Foreskin fibroblast (primary cell): ENCODE measurements around the genes WNT16 and CADPS2.

- RRBS, result no CpG with 5 or more reads among the region's 3 CpGs
Observed at GRCh38 chr7:118185312-118185638, 1.3 kb downstream of the LSM8 start.

DNA sequence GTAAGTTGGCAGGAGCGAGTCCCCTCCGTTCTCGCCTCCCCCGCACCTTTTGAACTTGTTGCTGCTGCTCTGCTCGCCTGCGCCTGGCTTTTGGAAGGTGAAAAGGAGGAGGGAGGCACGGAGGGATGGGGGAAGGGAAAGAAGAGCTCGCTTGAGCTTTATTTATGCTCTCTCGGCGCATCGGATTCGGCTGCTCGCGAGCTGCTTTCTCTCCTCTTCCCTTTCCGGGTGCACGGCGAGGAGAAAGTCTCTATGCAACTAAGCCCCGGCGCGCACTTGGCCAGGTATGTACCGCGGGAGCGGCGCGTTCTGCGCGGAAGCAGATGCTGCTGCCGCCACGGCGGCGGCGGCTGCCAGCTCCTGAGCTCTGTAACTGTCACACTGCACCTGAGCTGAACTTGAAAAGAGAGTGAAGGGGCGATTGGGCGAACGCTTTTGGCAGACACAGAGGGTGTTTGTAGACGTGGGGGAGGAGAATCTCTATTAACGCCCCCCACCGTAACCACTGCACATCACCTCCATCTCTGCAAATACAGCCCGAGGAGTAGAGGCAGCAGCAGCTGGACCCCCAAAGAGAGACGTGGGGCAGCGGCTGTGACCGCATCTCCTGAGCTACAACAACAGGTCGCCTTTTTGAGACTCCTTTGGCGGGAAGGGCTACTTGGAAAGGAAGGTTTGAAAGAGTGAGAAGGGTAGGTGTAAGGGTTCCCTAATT, 663 bp downstream of the KCND2 start:
- RRBS, result no CpG with 5 or more reads among the region's 44 CpGs

- RRBS, result no CpG with 5 or more reads among the region's 5 CpGs
Observed at GRCh38 chr7:120742388-120742865, 115.5 kb downstream of the TSPAN12 start.

DNA sequence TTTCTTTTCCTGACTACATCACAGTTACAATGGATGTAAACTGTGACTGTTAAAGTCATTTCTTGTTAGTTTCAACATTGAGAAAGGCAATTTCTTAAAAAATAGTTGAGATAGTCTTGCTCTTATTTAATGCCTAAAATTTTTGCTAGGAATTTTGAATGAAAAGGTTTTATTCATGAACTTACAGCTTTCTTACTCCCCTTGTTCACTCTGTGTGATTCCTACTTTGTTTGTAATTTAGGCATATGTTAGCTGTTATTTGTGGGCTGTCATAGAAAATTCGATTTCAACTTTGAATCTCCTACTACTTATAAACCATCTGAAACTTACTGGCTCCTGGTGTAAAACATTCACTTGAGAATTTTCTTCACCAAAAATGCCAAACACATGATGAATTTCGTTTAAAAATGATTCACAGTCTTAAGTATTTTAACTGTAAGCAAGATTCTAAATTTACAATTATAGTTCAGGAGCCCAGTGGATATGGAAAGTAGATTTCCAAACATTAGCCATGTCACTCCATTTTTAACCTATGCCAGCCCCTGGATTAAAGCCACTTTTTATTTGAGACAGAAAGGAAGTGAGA, 3.0 kb downstream of the CPED1 start:
- RRBS, result no CpG with 5 or more reads among the region's 2 CpGs

DNA sequence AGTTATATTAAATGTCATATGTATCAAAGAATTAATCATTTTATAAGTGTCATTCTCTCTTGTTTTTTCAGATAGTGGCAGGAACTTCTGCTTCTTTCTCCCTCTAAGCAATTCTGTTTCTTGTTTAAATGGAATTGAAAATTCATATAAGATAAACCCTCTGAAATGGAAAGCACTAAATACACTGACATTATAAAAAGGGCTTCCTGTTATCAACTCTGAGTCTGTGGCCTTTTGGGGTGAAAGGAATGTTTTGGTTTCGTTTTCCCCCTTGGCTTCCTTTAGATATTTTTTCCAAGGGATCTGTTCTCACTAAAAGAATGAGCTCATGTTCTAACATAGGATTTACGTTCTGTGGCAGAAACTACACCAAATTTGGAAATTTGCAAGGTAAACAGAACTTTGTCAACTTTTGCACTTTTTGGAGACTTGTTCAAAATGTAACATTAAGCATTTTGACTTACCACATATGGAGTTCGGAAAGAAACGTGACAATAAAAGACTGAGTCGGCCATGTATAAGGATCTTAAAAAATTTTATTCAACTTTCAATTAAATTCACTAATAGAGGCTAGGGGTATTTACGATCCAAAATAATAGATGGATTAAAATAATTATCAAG, 11.5 kb downstream of the CPED1 start:
- RRBS, result no CpG with 5 or more reads among the region's 6 CpGs

- RRBS, result no CpG with 5 or more reads among the region's 5 CpGs
Observed at GRCh38 chr7:121060659-121060858, 72.0 kb downstream of the CPED1 start.

- RRBS, result no CpG with 5 or more reads among the region's 5 CpGs
Observed at GRCh38 chr7:121080548-121081274, 92.2 kb downstream of the CPED1 start.

DNA sequence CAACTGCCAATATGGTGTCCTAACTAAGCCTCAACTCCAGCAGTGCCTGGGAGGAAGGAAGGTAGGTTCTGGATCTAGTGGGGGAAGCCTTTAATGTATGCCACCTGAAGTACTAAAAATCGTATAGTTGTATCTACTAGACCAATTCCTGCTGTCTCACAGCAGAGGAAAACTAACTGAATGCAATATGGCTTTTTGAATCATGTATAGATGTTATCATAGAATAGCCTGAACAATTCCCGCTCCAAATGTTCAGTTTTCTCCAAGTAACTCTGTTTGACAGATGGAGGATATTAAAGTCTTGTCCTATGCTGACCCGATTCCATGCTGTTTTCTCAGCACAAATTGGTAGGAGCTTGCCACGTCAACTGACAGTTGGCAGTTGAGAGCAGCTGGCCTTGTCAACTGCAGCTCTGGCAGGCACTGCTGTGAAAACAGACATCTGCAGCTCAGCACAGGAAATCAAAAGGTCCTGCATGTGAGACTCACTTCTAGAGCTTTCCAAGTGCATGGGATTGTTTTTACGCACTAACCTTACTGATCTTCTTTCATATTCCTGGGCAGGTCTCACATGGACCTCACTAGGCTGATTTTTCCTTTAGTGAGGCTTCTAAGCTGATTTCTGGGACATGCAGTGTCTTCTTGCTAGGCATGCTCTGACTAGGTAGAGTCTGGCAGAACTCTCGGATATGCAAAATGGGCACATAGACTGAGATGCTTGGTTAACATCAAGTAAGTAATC, 84.4 kb upstream of the WNT16 start:
- RRBS, result no CpG with 5 or more reads among the region's 6 CpGs

- RRBS, result no CpG with 5 or more reads among the region's 7 CpGs
Observed at GRCh38 chr7:121259987-121260672, 68.7 kb upstream of the WNT16 start.

- RRBS, result 13% methylated on average over 3 of the region's 26 CpGs
Observed at GRCh38 chr7:121328545-121329170, at the start of gene WNT16. Gene WNT16 (plus strand): TSS chr7:121329000.

DNA sequence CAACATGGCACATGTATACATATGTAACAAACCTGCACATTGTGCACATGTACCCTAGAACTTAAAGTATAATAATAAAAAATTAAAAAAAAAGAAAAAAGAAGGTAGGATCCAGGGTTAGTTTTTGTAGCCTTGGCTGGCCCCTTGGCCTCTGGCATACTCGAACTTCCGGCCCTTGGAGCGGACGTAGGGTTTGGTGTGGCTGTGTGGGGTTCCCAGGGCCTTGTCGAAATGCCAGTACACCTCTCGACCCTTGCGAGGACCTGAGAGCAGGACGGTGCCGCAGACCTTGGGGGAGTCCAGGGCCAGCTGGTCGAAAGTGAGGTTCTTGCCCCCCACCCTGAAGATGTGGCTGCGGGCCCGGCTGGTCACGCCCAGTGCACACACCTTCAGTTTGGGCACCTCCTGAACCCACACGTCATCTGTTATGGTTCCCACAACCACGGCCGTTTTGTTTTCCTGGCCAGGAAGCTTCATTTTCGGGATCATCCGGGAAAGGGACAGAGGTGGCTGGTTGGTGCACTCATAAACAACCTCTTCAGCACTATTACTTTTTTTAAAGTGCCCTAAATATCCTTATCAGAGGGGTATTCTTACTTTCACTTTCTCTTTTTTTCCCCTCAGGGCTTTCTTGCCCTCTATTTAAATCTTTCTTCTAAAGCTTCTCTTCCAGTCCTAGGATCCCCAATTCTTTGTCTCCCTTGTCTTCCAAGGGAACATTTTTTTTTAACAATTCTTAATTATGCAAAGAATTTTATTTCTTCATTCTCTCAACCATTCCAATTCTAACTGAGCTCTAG, 44.8 kb upstream of the FAM3C start:
- RRBS, result no CpG with 5 or more reads among the region's 18 CpGs

GRCh38 chr7:122073384-122074058, 70.5 kb downstream of the AASS start:
- RRBS, result no CpG with 5 or more reads among the region's 4 CpGs

- RRBS, result no CpG with 5 or more reads among the region's 14 CpGs
Observed at GRCh38 chr7:122672947-122673531, 25.9 kb downstream of the RNF133 start.

- RRBS, result no CpG with 5 or more reads among the region's 11 CpGs
Observed at GRCh38 chr7:122679174-122679764, 19.6 kb downstream of the RNF133 start.

GRCh38 chr7:122802294-122802996, 83.8 kb downstream of the CADPS2 start:
- RRBS, result no CpG with 5 or more reads among the region's 7 CpGs

DNA sequence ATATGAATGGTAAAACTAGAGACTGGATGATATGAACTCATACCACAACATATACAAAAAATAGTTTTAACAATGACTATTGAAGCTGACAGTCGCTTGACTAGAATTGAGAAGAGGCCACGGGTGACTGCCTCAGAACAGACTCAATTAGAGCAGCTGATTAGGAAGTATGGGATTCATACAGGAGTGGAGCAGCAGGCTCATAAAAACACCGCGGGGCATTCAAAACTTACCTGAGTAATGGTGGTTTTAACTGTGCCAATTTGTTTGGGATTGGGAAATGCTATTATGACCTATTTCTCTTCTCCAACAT, 2.1 kb downstream of the CADPS2 start:
- RRBS, result no CpG with 5 or more reads among the region's 4 CpGs

DNA sequence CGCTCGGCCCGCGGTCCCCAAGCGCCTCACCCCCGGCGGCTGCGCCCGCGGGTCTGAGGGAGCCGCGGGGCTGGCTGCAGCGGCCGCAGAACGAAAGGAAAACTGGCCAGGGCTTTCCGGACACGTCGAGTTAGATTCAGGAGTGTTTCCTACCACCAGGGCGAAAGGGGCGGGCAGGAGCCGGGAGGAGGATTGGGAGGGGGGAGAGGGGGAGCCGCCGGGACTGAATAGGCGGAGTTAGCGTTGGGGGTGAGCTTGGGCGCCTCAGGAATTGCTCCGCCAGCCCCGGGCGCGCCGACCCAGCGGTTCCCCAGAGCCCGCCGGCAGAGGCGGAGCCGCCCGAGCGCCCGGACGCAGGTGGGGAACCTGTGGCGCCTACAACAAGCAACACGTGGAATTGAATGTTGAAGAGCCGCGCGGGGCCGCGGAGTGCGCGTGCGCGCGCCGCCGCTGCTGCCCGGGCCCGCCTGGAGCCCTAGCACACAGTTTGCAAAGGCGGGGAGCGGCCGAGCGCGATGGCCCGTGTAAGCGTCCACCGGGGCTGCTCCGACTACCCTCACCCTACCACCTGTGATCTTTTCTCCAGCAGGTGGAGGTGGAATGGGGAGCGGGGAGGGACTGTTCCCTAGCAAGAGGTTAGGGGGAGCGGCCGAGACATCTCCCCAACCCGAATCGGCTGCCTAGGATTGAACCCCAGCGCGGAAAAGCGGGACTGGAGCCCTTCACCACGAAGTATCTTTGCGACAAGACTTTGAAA, at the start of gene CADPS2:
CADPS2 (minus strand) TSS at position 104 of the 757 bp plus-strand sequence.
- RRBS, result 2% methylated on average over 47 of the region's 75 CpGs

- RRBS, result no CpG with 5 or more reads among the region's 6 CpGs
Observed at GRCh38 chr7:123656823-123657807, 1.4 kb downstream of the LMOD2 start.

- RRBS, result no CpG with 5 or more reads among the region's 6 CpGs
Observed at GRCh38 chr7:123660331-123660864, 4.7 kb downstream of the LMOD2 start.

DNA sequence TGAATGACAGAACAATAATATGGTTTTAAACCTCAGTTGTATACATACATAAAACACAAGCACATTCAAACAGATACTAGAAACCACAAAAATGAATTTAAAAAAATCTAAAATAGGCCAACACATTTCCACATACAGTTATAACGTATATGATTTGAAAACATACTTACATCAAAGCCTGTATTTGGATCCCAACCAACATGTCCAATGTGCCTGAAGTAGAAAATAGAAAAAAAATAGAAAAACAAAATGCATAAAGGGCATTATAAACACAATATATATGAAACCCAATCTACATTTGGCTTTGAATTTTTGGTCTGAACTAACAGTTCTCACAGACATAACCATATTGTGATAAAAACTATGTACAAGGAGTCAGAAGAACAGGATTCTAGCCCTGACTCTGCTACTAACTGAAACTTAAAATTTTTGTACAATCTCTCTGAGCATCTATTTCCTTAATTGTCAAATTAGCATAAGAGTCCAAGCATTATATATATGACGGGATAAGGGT, 40.0 kb downstream of the LMOD2 start:
- RRBS, result no CpG with 5 or more reads among the region's 2 CpGs